ENCODE data around the genes GLG1 and CHST6.

- PRO-cap = unidirectional peak, minus-strand start at chr16:73082718; unidirectional peak, minus-strand start at chr16:73082734
Measured at GRCh38 chr16:73082568-73082970, 34.6 kb upstream of the ZFHX3 start.

DNA sequence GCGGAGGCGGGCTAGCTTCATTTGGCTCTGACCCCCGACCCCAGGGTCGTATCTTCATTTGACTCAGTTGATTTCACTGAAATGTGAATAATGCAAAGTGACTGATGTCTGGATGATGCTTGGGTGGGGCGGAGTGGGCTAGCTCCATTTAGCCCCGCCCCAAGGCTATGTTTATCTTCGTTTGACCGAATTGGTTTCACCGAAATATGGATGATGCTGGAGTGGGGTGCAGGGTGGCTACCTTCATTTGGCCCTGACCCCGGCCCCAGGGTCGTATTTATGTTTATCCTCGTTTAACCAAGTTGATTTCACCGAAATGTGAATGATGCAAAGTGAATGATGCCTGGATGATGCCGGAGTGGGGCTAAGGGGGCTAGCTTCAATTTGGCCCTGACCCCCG lies 794 bp downstream of the PSMD7 start:
- PRO-cap = no peak

DNA sequence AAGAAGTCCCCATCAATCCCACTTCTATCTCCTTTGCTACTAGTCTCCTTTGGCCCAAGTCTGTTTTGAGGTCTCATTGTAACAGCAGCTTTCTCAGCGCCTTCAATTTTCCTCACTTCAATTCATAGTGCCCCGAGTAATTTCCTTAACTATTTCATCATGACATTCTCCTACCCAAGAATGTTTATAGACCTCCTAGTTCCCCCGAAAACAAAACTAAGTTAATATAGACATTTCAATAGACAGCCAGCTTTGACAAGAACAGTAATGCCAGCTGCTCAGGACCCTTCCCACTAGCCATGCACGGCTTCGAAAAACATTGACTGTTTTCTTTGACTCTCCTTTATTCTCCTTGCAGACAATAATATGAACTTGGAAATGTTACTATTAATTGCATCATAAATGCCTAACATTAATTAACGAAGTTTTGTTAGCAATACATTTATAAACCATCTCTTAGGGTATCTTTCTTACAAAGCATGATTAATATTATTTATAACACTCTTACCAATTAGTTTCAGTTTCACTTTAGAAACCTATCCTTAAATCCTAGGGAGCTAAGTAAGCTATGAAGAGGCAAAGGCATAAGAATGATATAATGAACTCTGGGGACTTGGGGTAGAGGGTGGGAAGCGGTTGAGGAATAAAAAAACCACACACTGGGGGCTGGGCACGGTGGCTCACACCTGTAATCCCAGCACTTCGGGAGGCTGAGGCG lies 22.8 kb downstream of the GLG1 start:
- PRO-cap = no peak

DNA sequence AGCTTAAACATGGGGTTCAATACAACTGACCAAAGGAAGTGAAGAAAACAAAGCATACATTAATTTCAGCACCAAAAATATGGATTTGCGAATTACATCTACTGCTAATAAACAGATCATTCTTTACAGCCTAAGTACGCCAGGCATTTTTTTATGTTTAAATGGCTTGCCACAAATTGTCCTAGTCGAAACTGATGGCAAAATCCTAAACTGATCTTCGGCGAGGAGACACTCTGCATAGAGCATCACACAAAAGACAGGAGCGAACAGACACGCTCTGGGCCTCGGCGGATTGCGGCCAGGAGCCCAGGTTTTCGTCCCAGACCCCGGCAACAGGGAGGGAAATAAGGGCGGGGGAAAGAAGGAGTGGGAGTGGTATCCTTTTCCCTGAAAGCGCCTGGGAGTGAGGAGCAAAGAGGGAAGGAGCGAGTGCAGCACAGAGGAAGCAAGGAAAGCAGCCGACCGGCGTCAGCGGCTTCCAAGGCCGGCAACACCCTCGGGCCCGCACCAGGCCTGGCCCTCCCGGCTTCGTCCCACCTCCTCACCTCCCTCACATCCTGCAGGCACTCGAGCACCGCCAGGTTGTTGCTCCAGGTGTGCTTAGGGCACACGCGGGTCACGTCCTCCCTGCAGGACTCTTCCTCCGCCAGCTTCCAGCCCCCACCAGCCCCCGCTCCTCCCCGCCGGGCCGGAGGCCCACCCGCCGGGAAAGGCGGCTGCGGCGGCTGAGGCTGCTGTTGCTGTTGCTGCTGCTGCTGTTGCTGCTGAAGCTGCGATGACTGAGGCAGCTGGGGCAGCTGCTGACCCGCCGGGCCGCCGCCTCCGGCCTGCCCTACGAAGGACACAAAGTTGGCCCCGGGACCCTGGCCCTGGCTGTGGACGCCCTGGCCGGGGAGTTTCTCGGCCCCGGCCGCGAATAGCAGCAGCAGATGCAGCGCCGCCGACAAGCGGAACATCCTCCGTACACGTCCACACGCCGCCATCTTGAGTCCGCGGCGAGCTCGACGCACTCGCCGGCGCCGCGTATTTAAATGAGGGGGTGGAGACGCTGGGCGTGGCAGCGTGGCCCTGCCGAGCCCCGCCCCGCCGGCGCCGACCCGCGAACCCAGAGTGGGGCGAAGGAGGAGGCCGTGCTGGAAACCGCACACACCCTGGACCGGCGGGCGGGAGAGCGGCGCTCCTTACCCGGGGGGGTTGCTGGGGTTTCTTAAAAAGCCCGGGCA lies at the start of gene GLG1:
TSS of gene GLG1 (minus strand) at position 1,003 of the 1,223 bp plus-strand sequence.
- PRO-cap = bidirectional peak, plus-strand start at position 1,100 of the sequence, minus-strand start at position 986 of the sequence

- PRO-cap = no peak
Measured at GRCh38 chr16:74607335-74607830, 469 bp upstream of the GLG1 start.

DNA sequence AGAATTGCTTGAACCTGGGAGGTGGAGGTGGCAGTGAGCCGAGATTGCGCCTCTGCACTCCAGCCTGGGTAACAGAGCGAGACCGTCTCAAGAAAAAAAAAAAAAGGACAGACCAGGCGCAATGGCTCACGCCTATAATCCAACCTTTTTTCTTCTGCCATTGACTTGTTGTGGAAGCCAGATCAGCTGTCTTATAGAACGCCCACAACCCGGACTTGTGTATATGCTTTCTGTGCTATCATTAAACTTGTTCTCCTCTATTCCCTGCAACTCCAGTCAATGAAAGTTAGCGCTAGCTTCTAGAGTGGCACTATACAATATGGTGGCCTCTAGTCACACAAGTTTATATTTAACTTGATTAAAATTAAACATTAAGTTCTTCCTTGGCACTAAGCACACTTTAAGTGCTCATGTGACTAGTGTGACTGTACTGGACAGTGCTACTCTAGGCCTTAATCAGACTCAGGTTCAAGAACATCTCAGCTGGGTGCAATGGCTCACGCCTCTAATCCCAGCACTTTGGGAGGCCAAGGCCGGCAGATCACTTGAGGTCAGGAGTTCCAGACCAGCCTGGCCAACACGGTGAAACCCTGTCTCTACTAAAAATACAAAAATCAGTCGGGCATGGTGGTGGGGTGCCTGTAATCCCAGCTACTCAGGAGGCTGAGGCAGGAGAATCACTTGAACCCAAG lies 18.7 kb upstream of the GLG1 start:
- PRO-cap = no peak

- PRO-cap = no peak
Measured at GRCh38 chr16:74635379-74635814, 28.5 kb upstream of the GLG1 start.

- PRO-cap = no peak
Measured at GRCh38 chr16:74644260-74644701, 22.4 kb downstream of the RFWD3 start.

DNA sequence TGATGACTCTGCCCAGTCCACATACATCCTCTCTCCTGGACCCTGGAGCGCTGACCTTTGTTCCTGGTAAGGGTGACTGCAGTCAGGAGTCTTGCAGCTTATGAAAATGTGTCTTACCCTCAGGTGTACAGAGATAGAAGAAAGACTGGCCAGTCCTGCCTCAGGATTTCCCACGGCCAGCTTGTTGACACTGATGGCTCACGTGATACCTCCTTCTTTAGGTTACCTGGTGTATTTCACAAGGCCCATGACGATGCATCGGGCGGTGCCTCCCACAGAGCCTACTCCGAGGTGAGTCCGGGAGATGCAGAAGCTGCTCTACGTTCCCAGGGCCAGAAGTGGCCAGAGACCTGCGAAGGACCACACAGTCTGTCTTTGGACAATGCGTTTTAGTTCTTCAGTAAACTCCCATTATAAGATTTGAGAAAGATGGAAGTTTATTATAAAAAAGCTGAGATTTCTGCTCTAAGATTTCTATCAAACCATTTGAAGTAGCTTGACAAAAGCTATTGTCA lies 69.0 kb upstream of the FA2H start:
- PRO-cap = no peak

DNA sequence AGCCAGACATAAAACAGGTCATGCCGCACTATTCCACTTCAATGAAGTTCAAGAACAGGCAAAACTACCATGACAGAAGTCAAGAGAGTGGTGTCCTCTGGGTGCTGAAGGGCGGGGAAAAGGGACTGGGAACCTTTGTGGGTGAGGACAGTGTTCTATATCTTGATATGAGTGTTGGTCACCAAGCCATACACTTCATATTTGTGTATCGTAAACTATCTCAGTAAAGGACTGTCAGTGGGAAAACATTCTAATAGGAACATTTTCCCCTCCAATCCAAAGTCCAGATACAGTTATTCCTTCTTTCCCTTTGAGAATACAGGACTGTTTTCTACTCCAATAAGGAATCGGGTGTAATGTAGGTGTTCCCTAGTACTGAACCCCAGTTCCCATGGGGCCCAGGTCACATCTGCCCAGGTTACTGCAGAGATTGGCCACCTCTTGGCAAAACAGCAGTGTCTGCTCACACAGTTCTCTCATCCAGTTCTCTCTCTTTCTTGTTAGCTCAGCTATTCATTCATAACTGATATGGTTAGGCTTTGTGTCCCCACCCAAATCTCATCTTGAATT lies 78.1 kb downstream of the WDR59 start:
- PRO-cap = no peak

DNA sequence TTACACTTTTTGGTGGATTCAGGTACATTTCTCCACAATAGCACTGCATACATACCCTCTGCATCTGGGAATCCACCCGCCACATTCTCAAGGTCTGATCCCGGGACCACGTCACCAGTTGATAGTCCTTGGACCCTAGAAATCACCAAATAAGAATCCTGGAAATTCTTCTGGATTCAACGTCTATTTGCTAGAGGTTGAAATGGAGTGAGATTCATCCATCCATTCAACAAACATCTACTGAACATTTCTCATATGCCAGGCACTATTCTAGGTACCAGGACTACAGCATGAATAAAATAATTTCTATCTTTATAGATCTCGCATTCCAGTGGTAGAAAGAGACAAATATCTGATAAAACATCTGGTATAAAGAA lies 67.1 kb downstream of the WDR59 start:
- PRO-cap = no peak

DNA sequence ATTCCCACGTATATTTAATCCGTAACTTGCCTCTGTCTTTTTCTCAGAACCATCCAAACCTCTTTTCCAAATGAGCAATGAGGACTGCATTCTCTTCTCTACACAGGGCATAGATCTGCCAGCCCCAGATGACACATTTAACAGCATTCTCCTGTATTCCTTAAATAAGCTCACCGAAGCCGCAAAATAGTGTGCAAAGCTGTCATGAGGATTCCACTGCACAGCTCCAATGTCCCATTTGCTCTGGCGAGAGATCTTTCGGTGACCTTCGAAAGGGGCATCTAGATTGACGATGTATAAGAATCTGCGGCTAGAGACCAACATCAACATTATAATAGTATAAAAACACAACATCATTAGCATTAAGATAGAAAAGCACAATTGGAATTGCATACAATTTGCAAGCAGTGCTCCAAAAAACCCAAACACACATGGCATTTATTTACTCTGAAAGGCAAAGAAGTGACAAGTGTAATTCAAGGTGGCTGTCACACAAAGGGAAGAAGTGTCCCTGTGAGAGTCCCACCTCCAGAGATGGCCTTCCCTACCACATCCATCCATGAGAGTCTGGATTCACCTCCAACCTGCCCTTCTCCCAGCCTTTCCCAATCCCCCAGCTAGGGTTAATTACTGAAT lies 28.5 kb downstream of the WDR59 start:
- PRO-cap = no peak

DNA sequence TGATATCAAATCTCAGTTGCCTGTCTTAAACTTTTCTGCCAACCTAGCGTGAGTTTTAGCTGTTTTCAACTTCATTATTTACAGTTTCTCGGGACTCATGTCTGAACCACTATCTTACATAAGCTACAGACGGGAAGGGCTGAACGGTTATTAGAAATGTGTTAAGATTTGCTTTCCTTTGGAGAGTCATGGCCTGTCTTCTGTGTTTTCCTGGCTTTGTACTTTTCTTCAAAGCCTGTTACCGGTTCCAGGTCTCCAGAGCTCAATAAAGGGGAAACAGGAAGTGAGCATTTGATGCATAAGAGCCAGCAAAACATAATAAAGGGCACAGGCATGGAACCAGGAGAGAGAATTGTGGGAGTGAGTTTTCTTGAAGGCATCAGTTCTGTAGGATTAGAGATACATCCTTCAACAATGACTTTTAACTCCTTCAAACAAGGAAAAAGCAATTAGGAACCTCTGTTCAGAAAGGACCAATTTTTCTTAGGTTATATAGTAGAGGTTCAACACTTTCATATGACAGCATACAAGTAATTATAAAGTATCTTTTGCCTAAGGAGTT lies 13.9 kb downstream of the ZNRF1 start:
- PRO-cap = no peak

- PRO-cap = no peak
Measured at GRCh38 chr16:75044900-75045205, 46.0 kb downstream of the ZNRF1 start.

- PRO-cap = no peak
Measured at GRCh38 chr16:75096378-75097314, 19.9 kb downstream of the LDHD start.

- PRO-cap = no peak
Measured at GRCh38 chr16:75112309-75113182, 4.0 kb downstream of the LDHD start.

DNA sequence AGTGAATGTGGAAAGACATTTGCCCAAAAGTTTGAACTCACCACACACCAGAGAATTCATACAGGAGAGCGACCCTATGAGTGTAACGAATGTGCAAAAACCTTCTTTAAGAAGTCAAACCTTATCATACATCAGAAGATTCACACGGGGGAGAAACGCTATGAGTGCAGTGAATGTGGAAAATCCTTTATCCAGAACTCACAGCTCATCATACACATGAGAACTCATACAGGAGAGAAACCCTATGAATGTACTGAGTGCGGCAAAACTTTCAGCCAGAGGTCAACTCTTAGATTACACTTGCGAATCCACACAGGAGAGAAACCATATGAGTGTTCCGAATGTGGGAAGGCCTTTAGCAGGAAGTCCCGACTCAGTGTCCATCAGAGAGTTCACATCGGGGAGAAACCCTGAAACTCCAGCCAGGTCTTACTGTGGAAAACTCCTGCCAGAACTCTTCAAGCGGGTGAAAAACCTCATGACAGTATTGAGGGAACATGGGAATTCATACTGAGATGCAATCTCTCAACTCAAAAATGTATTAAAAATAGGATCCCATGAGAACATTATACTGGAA lies 21.7 kb downstream of the ZFP1 start:
- PRO-cap = no peak

- PRO-cap = no peak
Measured at GRCh38 chr16:75228991-75229472, 10.2 kb downstream of the CTRB1 start.

DNA sequence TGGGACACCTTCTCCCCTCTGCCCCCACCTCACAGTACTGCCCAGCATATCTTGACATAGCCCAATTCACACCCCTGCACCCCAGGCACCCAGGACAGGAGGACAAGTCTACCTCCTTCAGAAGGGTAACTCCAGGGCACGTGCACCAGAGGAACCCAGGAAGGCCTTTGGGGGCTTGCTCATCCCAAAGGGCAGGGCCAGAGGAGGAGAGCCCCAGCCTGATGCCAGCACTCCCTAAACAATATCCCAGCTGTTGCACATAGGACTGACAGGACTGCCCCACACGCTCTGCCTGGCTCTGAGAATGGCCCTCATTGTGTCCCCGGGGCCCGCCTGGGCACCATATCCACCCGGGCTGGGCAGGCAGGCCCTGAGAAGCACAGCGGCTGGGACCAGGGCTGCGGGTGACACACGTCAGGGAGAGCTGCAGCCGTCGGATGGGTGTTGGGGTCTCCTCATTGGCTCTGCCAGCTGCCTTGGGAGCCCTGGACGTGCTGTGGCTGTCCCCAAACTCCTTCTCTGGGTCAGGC lies 4.3 kb downstream of the BCAR1 start:
- PRO-cap = no peak

- PRO-cap = unidirectional peak, minus-strand start at chr16:75495407; unidirectional peak, minus-strand start at chr16:75495441
Measured at GRCh38 chr16:75494477-75495777, at the start of gene CHST6. Gene CHST6, minus strand, starts transcription at chr16:75495441.

All from right common carotid artery plus branches (tissue), 1 donor.